Thoracic aorta (tissue), 1 donor: ENCODE results near the gene SYT2.

DNA sequence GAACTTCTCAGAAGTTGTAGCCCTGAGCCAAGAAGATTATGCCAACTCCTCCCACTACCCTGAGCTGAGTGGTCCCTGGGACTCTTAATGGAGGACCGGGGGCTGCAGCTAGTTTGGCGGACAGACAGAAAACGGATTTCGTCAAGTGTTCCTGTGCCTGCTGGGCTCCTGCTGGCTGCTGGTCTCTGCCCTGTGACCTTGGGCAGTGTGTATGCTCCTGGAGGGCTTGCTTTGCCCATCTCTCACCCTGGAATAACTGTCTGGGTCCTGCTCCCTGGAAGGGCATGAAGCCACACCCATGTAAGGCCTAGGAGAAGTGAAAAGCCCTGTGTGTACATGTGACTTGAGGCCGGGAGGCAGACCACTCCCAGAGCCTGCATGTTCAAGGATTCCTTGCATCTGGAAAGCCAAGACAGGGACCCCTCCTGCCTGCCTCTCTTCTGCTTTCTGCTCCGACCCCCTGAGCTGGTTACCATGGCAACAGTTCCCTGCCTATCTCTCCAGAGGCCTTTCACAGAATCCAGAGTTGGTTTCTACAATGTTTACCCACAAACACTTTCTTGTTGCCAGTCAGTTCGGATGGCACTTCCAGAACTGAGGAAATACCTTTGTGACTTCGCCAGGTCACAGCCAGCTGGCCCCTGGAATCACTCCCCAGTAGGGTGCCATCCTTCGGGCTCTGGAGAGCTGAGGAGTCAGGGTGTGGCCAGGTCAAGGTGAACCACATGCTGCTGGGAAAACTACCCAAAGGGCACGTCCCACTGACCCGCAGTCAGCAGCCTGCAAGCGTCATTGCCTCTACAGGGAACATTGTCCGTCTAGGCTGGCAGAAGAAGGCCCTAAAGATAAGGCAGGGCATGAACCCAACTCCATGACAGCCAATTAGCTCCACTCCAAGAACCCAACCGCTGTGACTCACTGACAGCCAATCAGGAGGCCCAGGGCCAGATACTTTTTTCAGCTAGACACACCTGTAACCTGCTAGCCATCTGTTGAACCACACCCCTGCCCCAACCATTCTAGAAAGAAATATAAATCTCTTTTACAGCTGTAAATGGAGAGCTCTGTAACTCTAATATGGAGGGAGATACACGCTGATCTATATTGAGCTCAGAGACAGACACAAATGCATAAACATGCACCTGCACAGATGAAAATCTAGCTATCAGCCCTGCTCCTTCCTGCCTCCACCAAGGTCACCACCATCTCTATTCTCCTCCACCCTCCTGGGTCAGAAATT, 14.6 kb upstream of the GPR37L1 start:
- RAMPAGE, long total RNA = no peak

DNA sequence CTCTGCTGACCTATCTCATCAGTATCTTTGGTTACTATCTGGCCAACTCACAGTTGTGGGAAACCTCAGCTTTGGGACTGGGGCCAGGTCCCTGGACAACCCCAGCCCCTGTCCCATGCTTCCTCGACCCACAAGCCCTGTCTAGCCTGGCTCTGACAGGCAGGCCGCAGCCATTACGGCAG, 1.3 kb downstream of the ARL8A start:
- RAMPAGE, long total RNA = no peak

DNA sequence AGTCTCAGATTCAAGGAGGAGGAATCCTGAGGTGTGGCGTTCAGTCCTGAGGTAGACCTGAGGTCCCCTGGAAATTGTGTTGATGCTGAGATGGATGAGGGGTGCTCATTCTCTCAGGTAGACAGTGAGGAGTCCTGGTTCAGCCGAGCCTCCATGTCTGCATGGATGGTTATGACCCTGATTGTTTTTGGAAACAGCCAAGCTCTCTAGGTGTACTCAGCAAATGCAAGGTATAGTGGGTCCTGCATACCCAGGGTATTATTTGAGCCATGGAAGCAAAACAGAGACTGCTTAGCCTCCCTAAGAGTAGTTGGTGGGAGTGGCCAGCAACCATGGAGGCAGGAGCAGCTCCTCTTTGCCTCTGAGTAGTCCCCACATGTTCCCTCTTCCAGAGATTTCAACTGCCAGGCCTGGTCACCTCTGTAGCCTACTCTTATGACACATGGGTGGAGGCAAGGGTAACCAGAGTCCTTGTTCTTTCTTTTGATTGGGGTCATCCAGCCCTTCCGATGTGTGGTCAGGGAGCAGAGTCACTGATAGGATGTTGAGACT, 3.0 kb upstream of the ARL8A start:
- RAMPAGE, long total RNA = no peak

DNA sequence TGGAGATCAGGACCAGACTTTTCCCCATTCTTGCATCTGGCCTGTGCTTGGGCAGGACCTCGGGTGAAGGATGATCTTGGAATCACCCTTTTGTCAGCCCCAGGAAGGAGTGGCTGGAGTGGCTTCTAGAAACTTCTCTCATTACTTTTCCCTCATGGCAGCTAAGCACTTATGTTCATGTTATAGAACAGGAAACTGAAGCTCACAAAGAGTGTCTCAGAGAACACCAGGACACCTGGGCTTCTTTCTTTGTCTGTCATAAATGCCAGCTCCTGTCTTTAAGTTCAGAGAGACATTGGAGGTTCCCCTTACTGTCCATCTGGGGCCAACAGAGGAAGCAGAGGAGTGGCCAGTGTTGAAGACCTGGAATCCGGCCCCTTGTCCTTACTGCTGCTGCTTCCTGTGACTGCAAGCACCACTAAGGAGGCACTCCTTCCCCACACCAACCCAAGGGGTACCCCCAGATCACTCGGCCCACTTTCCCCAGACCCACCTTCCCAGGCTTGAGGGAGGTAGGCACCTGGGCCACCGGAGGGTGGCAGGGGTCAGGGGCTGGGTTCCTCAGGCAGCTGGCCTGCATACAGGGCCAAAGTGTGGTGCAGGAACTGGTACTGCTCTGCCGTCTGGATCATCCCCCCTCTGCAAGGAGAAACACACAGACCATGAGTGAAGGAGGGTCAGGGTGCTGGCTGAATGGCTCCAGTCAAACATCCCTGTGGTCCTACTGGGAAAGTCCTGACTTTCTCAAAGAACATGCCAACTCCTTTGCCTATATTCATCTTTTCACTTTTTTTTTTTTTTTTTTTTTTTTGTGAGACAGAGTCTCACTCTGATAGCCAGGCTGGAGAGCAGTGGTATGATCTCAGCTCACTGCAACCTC, 3.8 kb upstream of the ARL8A start:
- RAMPAGE, long total RNA = no peak

DNA sequence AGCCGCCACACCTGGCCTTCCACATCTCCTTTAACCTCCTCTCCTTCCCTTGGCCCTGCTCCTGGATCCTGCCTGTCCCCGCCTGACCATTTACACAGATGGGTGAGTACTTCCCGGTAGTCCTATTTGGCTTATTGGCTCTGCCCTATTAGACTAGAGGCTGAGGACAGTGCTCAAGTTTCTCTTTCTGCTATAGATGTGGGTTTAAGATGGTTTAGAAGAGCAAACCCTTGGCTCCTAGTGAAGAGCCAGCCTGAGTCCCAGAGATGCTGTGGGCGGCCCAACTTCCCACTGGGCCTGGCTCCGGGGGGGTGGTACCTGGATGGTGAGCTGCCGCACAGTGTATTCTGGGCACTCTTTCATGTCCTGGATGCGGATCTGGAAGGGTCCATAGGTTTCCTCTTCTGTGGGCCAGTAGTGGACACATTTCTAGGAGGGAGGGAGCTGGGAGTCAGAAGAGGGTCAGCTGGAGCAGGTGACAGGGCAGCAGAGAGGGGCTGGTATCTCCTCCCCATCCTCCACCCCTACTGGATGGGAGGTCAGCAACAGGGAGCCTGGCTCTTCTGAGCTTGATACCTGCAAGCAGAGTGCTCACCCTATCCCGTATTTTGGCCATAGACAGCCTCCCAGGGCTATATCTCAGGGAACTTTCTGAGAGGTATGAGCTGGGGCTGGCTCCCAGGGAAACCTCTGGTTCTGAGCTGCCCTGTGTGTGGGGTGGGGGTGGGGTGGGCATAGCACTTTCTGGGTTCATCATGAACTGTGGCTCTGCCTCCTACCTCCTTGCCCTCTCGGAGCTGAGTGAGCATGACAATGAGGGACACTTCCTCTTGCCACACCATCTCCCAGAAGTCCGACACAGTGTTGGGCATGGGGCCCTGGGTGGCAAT, 6.8 kb downstream of the PTPN7 start:
- RAMPAGE, long total RNA = no peak

GRCh38 chr1:202155192-202155915, 5.0 kb downstream of the PTPN7 start:
- RAMPAGE, long total RNA = no peak

DNA sequence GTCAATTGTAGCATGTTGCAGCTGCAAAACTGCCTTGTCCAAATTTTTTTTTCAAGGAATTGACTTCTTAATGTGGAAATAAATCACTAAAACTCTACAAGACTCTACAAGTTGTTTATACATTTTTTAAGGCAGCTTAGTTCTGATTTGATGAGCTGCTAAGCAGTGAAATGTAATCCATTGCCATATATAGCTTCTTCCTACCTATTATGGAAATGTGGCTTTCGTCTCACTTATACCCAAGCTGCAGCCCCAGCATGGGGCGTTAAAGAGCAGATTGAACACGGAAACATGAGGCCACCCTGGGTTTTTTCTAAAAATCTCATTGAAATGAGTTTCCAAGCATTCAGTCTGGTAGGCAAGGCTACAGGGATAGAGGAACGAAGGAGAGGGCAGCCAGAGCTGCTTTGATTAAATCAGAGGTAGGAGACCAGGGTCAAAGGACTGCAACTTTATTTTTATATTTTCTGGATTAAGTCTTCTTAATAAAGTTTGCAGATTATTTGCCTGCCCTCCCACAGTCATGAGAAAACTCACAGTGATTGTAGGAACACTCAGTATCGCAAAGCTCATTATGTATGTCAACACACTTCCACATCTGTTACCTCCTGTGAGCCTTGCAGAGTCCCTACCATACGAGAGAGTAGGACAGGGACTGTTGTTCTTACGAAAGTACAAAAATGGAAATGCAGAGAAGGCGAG, 132.0 kb downstream of the SYT2 start:
- RAMPAGE, long total RNA = no peak

DNA sequence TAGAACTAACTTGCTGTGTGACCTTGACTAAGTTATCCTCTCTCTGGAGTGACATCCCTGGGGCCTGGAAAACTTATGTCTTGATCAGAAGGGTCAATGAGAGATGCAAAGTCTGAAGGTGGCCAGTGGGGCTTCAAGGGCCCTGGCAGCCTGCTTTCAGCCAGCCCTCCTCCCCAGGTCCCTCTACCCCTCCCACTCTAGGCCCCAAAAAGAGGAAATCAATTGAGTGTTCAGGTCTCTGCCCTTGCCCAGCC, 56.5 kb downstream of the SYT2 start:
- RAMPAGE, long total RNA = no peak

DNA sequence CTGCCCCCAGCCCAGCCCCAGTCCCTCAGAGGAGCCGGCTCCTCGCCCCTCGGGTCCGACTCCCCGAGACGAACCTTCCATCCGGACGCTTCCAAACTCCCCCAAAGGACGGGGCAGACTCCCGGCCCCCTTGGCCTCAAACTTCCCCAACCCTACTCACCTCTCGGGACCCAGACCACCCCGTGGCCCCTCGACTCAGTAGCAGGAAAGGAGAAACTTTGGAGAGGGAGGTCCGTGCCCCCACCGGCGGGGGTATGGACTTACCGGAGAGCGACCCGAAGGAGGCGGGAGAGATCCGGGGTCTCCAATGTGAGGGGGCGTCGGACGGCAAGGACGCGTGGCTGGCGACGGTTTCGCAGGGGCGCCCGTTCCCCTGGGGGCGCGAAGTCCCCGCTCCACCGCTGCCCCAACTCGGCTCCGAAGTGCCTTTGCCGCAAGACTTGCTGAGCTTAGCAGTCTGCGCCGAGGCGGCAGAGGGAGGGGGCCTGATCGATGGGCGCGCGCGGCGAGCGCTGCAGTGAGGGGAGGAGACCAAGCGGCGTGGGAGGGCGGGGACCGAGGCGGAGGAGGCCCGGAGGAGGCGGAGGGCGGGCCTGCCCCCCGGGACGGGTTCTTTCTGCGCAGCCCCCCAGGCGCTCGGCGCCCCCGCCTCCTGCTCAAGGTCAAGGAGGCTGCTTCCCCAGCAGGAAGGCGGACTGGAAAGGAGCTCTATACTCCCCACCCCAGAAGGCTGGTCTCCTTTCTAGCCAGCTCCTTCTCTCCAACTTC, at the start of gene SYT2:
Gene SYT2 (minus strand): TSS at position 461 of the 768 bp plus-strand sequence.
- RAMPAGE, long total RNA = no peak

DNA sequence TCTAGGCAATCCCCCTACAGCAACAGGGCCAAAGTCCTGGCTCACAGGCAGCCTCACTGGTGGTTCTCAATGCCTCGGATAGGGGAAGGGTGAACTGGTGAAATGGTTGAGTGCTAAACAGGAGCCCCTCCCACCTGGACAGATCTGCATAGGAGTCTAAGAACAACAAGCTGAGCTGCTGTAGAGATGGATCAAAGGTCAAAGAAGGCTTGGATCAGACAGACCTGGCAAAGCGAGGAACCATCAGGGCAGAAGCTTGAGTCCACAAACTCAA, 31.8 kb downstream of the RABIF start:
- RAMPAGE, long total RNA = no peak

DNA sequence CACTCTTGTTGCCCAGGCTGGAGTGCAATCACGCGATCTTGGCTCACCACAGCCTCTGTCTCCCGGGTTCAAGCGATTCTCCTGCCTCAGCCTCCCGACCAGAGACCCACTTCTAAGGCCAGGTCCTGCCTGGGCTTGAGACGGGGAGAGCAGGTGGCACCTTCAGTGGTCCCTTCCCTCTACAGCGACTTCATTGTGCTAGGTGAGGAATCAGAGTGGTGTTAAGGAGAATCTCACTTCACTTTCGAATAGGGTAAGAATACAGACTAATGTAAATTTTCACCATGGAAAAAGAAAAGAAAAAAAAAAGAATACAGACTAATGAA, 31.0 kb downstream of the RABIF start:
- RAMPAGE, long total RNA = no peak

DNA sequence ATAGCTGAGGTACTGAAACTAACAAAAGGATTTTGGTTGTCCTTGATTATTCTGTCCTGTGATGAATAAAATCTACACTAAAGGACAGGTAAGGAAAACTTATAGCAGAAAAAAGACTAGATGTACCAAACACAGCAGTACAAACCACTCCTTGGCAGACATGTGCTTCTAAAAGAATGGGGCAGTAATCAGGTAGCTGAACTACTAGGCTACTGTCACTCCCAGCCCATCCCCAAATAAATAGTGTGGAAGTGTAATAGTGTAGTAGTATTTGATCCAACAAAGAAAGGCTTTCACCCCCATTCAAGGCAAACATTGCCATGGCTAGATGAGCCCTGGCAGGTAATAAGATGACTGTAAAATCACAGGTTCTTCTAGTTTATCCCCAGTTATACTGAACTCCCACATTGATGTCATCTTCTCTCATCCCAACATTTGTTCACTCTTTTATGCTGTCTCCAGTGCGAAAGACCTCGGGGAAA, 2.4 kb upstream of the RABIF start:
- RAMPAGE, long total RNA = no peak

GRCh38 chr1:202954266-202954953, 3.7 kb downstream of the ADIPOR1 start:
- RAMPAGE, long total RNA = no peak

- RAMPAGE, long total RNA = no peak
These were observed 9.3 kb downstream of the PPFIA4 start for GRCh38 chr1:203035470-203036079.

DNA sequence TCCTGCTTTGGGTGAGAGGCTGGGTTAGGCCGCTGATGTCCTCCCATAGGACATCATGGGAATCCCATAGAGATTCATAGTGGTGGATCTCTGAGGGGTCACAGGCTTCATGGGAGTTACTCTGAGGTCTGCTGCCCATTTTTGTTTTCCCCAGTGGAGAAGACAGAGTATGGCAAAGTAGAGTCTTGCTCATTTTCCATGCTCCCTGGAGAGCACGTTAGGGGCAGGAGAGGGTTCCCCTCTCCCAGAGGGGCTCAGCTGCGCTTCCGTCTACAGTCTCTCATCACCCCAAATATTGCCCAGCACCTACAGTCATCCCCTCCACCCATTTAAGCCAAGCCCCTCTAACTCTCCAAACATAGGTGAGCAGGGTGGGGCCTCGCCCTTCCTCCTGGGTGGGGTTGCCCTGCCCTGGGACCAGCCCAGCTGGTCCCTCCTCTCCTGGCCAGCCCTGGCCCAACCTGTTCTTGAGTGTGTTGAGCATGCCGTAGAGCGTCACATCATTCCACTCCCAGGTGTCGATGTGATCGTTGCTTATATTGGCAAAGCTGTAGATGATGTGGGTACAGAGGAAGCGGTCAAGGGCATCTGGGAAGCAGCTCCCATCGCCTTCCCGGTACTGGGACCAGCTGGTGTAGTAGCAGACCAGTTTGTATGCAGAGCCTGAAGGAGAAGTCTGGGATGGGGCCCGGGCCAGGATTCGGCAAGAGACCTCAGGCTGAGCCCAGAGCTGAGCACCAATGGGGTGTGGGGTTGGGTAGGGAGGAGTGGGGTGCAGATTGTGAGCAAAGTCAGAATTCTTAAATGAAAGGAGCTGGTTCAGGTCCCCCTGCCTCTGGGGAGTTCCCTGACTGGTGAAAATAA, 1.5 kb downstream of the CHI3L1 start:
- RAMPAGE, long total RNA = no peak

DNA sequence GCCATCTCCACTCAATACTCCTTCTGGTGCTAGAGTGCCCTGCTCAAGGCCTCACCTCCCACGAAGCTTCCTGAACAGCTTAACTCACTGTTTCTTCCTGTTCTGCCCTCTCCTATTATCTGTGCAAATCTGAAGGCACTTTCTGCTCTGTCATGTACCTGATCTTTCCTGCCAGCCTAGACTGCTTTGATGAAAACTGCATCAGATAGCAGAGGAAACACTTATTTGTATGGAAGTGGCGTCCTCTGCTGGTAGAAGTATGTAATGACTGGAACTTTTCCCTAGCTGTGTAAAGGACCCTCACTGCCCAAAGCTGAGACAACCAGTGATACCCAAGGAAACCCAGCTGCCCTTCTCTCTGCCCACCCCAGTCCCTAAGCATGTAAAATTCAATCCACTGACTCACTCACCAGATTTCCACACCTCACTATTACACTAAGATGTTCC, 36.3 kb upstream of the BTG2 start:
- RAMPAGE, long total RNA = no peak

DNA sequence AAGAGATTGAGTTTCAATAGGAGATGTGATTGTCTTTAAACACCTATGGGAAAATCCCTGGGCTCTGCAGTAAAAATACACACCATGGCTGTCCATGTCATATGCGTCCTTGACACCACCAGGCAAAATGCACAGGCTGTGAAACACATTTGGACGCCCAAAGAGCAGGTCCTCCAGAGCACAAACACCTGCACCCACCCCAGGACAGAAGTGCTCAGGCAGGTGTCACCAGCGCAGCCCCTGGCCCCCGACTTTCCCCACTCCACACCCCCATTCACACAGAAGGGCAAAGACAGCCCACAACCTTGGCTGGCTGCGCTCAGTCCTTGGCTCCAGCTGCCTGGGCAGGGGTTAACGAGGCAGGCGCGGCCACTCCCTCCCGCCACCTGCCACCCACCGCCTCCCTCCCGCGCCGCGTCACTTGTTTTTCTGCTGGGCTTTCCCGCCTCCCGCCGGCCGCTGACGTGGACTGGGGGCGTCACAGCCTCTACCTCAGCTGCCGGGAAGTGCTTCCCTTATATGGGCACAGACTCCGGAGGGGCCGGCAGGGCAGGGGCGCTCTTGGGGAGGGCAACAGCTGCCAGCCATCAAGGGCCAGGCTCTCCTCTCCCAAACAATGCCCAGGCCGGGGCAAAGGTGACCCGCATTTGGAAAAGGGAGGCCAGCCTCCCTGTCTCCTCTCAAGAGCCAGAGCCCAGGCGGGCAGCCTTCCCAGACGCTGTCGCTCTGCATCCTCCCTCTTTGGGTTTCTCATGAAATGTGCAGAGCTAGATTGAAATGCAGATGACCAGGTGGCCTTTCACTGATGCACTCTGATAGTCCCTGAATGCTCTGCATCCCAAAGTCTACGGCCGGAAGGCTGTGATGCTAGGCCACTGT, 14.9 kb upstream of the BTG2 start:
- RAMPAGE, long total RNA = no peak

DNA sequence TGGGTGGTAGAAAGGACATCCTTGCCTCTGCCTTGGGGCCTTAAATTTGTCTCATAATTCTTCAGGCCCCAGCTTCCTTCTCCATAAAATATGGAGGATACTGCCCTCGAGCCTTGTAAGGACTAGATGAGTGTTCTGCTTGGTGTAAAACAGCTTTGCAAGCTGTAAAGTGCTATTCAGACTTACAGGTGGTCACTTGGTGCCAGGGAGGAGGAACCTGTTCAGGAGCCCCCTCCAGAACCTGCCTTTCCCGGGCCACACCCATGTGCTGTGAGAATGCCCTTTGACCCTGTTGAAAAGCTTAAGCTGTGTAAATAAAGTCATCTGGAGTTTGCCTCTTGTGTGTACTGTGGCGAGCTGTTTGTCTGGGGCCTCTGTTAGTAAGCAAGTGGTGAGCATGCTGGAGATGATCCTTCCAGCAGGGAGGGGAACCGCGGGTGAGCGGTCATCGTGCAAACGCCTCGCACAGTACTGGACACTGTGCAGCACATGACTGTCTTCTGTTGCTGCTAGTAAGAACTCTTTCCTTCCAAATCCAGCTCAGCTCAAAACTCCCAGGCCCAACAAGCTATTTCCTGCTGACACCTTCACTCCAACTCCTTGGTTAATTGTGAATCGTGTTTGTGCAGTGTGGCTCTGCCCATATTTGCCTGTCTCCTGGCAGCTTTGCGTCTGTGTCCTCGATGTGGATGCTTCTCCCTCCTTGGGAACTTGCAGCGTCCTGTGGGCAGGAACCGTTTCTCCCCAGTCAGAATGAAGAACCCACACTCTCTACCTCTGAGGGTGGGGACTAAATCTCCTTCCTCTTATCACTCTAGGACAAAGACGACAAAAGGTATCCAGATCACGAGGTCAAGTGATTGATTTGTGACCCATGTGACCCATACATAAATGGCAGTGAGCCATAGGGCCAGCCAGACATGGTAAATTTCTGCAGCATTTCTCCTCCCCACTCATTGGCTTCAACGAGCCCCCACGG, 14.0 kb upstream of the BTG2 start:
- RAMPAGE, long total RNA = no peak

DNA sequence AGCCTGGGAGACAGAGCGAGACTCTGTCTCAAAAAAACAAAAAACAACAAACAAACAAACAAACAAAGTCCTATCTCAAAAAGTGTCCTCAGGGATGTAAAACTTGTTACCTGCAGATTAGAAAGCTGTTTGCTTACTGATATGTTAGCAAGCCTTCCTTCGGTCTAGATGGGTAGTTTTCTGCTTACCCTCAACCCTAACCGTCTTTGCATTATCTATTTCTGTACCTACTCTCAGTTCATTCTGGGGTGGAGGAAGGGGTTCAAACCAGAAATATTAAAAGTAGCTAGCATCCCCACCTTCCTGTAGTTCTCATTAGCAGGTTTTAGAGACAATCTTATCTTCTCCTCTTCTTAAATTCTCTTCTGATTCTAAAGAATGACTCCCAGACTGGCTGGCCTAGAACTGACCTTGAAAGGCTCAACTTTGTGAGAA, 5.3 kb upstream of the BTG2 start:
- RAMPAGE, long total RNA = no peak

- RAMPAGE, long total RNA = no peak
These were observed 2.9 kb downstream of the BTG2 start for GRCh38 chr1:203308372-203308508.